ENCODE results near the gene IFNG.

DNA sequence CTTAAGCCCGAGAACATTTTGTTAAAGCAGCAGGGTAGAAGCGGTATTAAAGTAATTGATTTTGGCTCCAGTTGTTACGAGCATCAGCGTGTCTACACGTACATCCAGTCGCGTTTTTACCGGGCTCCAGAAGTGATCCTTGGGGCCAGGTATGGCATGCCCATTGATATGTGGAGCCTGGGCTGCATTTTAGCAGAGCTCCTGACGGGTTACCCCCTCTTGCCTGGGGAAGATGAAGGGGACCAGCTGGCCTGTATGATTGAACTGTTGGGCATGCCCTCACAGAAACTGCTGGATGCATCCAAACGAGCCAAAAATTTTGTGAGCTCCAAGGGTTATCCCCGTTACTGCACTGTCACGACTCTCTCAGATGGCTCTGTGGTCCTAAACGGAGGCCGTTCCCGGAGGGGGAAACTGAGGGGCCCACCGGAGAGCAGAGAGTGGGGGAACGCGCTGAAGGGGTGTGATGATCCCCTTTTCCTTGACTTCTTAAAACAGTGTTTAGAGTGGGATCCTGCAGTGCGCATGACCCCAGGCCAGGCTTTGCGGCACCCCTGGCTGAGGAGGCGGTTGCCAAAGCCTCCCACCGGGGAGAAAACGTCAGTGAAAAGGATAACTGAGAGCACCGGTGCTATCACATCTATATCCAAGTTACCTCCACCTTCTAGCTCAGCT lies 9.5 kb downstream of the DYRK2 start:
- PRO-cap = no peak

DNA sequence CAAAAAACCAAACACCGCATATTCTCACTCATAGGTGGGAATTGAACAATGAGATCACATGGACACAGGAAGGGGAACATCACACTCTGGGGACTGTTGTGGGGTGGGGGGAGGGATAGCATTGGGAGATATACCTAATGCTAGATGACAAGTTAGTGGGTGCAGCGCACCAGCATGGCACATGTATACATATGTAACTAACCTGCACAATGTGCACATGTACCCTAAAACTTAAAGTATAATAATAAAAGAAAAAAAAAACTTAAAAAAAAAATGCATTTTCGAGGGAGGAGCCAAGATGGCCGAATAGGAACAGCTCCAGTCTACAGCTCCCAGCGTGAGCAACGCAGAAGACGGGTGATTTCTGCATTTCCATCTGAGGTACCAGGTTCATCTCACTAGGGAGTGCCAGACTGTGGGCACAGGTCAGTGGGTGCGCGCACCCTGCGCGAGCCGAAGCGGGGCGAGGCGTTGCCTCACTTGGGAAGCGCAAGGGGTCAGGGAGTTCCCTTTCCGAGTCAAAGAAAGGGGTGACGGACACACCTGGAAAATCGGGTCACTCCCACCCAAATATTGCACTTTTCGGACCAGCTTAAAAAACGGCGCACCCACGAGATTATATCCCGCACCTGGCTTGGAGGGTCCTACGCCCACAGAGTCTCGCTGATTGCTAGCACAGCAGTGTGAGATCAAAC lies 251.5 kb downstream of the DYRK2 start:
- PRO-cap = no peak

- PRO-cap = no peak
Observed at GRCh38 chr12:68100946-68101207, 58.7 kb downstream of the IFNG start.

- PRO-cap = unidirectional peak, minus-strand start at chr12:68159738
Observed at GRCh38 chr12:68159338-68159966, at the start of gene IFNG. TSS of gene IFNG (minus strand) at chr12:68159740.

DNA sequence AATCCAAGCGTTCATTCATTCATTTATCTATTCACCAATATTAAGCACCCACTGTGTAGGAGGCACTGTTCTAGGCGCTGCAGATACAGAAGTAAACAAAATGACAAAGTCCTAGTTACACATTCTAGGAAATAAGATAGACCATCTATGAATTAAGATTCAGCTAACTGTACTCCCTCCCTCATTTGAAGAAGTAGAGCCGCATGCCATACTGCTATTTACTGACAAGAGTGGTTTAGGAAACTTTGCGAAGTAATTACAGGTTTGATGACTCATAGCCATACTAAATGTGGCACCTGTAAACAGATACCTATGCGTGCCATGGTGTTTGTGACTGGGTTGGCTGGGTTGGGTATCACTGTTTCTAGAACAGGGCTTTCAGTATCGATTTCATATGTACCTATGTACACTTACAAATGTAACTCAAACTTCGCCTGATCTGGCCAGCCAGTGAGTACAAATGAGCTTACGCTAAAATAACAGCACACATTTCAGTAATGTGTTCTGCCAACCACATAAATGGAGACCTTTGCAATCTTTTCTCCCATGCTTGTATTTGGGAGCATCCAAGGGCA lies 42.0 kb upstream of the MDM1 start:
- PRO-cap = bidirectional peak, plus-strand start at position 442 of the sequence, minus-strand start at position 226 of the sequence

DNA sequence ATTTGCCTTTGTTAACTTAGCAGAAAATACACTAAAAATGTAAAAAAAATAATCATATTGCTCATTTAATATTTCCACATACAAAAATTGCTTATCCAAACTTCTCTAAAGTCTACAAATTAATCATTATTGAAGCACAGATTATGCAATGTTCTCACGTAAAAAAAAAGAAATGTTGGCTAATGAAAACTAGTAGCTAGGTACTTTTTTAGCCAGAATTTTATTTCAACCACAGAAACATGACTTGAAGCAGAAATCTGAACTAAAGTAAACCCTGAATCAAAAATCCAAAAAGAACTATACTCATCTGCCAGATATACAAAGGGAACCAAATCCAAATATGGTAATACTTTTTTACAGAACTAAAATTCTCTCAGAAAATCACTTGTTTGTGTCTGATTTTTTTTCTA lies 78.5 kb upstream of the RAP1B start:
- PRO-cap = no peak

DNA sequence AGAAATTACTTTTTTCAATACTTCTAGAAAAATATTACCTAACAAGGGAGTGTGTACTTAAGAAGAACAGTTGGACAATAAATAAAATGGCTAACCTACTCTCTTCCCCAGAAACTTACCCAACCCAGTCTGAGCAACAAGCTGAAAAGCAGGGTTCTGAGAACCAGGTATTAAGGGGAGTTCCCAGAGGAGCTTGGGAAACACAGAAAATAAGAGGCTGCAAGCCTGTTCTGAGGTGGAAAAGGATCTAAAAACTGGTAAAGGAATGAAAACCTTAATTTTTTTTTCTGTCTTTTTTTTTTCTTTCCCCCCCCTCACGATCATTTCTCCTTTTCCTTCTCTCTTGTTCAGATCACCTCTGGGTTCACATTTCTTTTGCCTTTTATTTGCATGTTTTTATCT lies 78.1 kb upstream of the RAP1B start:
- PRO-cap = no peak

DNA sequence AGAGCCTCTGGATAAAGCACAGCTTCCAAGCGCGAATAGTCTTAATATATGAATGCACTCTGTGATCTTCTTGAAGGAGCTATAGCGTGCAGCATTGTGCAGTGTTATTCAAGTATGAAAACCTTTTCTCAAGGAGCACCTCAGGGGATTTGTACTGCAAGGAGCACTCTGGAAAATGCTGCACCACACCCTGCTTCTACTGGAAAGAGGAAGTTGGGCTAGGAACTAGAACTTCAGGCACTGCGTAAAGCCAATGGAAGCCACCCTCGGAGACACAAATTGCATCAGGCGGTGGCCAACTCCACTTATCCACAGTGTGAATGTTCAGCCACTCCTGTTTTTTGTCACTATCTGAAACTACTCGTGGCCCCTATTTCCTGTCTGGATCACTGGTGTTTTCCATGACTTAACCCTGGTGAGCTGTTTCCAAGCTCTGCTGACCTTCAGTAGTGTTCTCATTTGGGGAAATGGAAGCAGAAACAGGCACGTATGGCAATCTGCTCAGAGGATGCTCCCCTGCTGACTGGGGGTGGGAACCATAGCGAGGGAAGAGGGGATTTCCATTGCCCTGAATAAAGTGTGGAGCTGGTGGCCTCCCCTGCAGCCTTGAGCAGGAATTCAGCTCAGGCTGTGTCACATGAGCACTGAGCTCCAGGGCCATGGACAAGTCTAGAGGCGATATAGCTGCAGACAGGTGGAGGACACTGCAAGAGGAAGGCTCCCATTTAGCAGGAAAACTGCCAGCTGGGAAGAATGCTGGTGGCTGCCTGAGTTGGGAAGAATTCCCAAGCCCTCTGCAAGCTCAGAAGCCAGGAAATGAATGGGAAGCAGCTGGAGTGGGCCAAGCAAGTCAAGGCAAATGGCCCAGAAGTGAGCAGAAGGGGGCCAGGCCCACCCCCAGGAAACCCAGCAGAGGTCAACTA lies 50.6 kb upstream of the RAP1B start:
- PRO-cap = no peak

DNA sequence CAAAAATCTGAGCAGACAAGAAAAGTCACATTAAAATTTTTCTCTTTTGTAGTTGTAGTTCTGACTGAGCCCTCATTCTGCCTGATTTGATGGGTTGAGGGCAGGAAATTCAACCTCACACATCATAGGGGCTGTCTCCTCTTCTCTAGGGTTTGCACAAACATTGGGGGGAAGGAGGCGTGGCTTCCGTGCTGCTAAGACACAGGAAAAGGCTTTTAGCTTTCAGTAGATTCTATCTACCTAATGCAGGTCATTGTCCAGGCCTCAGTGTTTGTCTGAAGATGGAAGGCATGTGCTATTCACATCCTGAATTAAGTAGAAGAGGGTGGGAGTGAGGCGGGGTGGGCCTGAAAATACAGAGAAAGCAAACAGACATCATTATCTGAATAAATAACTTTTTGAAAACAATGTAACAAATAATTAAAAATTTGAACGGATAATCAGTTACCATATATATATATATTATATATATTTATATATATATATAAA lies 11.3 kb upstream of the NUP107 start:
- PRO-cap = bidirectional peak, plus-strand start at position 228 of the sequence, minus-strand start at position 88 of the sequence

DNA sequence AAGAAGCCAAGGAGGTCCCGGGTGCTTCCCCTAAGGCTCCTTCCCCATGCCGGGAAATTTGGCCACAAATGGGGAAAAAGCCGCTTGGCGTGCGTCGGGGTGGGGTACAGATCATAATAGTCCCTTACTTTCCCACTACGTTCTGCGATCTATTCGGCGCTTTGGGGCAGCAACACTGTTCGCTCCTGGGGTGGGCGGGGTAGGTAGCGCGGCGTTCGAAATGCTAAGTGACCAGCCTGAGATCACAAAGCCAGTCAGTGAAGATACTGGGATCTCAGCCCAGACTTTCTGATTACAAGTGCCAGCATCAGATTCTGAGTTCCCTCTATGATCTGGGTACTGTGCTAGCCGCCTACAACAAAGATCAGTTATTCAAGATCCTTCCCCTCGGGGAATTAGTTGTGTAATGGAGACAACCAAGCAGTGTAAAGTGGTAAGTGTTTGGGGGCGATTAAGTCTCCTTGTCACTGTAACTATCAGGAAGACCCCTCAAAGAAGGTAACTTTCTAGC lies 436 bp downstream of the NUP107 start:
- PRO-cap = no peak

- PRO-cap = no peak
Observed at GRCh38 chr12:68745204-68745707, 720 bp upstream of the SLC35E3 start.

- PRO-cap = no peak
Observed at GRCh38 chr12:68806938-68807223, 1.1 kb upstream of the MDM2 start.

DNA sequence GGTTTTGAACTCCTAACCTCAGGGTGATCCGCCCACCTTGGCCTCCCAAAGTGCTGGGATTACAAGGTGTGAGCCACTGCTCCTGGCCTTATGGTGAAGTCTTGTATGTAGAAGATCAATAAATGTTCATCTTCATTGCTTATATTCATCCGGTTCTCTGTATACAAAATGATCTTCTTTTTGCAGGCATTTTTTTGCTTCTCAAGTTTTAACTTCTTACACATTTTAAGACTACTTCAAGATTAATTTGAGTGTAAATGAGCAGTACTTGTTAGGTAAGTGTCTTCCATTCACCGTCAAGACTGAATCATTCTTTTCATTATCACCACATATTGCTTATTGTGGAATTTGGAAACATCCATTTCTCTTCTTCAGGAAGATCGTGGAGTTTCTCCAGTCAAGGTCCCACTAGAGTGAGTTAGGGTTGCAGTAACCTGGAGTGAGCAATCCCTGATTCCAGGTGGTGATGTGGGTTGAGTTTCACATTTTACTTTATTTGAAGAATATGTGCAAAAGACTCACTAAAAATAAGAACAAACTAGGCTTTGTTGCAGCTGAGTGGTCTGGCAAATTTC lies 48.1 kb downstream of the MDM2 start:
- PRO-cap = no peak

DNA sequence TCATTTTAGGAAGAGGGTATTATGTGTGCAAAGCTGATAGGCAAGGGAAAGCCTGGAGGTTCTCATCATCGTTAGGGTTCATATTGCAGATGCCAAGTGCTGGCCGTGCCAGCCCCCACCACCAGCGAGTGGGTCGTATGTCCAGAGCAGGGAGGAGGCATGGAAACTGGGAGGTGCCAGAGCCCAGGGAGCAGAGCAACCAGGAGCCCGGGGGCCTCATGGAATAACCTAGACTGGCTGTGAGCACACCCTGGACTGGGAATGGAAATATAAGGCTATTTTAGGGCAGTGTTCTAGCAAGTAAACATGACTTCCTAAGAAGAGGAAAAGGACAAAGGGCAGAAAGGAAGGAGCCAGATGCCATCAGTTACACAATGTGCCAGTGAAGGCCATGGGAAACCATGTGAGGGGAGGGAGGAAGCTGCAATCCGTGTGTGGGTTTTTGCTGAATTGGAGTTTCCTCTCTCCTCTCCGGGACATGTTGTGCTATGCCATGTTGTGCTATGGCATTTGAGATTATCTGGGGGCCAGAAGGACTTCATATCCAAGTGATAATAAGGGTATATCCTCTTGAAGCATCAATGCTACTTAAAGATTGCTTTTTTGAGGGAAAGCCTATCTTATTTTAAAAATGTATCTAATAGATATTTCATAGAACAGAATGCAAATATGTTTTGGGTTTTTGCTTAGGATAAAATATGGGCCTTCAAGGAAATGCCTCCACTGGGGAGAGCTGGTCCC lies 18.7 kb upstream of the CPM start:
- PRO-cap = no peak

- PRO-cap = bidirectional peak, plus-strand start at chr12:69240098, minus-strand start at chr12:69240100; unidirectional peak, minus-strand start at chr12:69240340
Observed at GRCh38 chr12:69239717-69240652, 616 bp downstream of the CPSF6 start.

DNA sequence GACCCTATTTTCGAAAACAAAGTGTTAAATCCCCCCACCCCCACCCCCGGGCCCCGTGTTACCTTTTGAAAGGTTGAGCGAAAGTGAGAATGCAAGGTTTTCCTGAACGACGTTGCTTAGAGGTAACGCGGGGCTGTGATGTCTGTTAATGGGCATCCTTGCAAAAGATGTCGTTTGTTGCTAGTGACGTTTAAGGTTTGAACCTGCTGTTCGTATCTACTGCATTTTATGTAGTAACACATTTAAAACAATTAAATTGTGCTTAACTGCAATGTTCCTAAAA lies 1.2 kb downstream of the CPSF6 start:
- PRO-cap = no peak

GRCh38 chr12:69534237-69534845 lies 50.9 kb upstream of the CCT2 start:
- PRO-cap = bidirectional peak, plus-strand start at chr12:69534716, minus-strand start at chr12:69534595

DNA sequence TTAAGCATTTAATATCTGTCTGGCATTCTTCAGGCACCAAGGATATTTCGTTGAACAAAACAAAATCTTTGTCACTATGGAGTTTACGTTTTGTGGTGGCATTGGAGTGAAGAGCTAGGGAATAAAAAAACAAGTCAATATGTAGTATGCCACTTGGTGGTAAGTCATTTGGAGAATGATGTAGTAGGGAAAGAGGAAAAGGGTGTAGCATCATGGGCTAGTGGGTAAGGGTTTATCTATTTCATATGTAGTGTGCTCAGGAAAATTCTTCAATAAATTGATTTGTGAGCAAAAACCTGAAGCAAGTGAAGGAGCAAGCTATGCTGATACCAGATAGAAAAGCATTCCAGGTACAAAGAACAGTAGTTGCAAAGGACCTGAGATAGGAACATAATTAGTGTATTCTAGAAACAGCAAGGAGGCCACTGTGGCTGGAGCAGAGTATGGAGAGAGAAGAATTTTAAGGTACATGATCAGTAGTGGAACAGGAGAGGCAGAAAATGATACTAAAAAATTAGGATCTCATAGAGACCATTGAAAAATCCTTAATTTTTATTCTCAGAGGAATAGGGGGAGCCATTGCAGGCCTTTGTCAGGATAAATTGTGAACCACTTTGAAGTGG lies 41.8 kb upstream of the CCT2 start:
- PRO-cap = no peak

DNA sequence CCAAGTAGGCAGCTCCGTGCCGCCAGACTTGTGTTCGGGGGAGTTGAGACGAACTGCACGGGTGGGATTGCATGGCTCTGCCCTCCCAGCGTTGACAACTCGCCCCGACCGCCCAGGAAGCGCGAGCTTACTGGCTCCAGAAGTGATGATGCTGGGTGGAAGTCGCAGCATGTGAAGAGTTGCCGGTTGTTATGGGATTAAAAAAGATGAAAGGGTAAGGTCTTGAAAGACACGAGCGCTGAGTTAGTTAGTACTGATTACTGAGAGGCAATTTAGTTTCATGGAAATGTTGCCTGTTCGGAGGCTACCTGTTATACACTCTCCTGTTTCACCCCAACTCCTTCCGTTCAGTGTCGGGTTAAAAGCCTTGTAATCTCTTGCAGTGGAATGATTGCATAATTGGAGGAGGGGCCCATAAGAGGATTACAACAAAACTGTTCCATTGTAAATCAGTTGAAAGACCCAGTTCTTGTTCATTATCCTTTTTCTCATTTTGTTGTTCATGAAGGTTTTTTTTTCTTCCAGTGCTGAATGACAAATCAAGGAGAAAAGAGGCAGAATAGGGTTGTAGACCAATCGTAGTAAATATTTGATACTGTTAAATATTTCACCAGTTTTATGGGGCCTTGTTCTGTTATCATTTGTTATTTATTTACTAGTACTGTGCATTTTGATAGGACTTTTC lies 1.1 kb downstream of the RAB3IP start:
- PRO-cap = unidirectional peak, minus-strand start at position 101 of the sequence; unidirectional peak, minus-strand start at position 342 of the sequence

DNA sequence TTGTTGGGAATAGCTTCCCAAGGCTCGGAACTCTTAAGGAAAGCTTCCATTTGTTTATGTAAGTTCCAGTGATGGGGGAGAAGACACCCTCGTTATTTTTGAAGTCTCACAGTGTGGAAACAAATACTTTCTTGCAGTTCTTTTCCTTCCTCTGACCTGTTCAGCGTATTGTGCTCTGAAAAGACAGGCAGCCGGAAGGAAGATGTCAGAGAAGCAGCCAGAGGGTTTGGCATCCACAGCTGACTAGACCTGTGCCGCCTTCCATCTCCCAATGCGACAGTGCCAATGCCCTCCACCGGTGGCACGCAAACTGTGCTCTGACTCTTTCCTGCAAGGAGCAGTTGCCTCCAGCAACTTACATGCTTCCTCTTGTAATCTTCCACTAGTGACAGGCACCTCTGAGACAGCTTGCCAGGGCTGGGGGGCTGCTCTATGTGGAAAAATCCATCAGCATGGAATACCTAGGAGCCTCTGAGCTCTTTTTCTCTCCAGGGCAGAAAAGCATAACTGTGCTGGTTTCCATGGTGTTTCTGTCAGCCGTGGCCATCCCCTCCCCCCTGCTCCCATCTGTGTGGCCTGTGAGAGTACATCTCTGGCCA lies 110.5 kb downstream of the MYRFL start:
- PRO-cap = no peak

Measured in bronchial lymph node (tissue), 1 donor.